Choroid plexus epithelial cell (primary cell): ENCODE measurements around a stretch of chr11.

- RRBS = 81% methylated on average over 2 of the region's 3 CpGs
These were observed 1.6 kb downstream of the PAK1 start for GRCh38 chr11:77472221-77472704.

DNA sequence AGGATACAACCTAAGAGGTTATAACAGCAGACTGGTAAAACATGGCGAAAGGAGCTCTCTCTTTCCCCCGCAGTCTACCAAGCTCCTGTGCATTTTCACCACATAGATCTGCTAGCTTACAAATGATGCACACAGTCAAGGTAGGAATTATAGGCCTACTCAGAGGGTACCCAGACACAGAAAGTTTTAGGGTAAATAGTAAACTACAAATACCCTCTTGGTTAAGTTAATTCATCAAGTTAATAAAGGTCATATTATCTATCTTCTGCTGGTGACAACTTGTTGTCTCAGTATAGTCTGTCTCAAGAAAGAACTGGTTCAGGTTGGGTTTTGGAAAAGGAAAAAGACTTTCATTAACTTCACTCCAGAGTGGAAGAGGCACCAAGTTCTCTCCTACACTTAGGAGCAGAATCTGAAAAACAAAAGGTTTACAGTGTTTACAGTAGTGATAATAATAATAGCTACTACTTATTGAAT, 21.3 kb downstream of the CLNS1A start:
- RRBS = no CpG with 5 or more reads among the region's 2 CpGs

- RRBS = no CpG with 5 or more reads among the region's 17 CpGs
These were observed 826 bp downstream of the CLNS1A start for GRCh38 chr11:77636602-77637334.

- RRBS = no CpG with 5 or more reads among the region's 8 CpGs
These were observed 76.7 kb upstream of the CLNS1A start for GRCh38 chr11:77713938-77715057.

DNA sequence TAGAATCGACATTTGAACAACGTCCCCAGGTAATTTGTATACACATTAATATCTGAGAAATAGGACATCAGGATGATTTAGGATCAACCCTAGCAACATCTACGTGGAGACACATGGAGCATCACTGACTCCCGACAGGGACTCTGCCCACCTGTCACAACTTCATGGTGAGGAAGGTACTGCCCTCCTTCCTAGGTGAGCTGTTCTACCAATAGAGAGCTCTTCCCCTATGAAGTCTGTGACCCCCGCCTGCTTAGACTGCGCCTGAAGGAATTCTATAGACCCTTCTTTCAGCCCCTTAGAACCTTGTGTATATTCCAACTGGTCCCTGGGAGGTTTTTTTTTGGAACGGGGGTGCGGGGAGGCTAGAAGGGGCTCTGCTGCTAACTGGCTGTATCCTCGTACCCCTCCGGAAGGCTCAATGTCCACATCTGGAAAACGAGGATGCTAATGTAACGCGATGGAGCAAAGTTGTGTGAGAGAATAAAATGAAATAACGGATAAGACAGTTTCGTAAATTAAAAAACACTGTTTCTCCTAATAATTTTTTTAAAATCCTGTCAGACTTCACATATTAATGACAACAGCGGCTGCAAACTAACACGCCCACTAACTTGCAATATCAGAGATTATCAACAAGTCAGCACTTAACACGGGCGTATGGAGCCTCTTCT, 492 bp downstream of the INTS4 start:
- RRBS = no CpG with 5 or more reads among the region's 19 CpGs

DNA sequence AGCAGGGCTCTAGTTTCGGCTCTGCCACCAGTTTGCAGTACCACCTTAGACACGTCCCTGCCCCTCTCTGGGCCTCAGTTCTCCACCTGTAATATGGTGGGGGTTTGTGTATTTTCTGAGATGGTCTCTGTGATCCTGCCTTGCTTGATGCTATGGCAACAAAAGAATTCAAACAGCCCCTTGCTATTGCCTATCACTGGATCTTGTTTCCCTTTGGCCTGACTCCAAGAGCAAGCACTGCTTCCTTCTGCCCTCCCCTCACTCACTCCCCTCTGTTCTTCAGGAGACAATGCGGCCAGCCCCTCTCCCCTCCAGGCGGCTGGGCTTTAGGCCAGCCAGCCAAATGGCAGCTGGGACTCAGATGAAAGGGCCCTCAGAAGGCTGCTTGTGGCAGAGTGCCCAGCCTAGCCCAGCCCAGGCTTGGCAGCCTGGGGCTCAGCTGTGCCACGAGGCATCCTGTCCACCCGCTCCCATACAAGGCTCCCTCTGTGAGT, 7.3 kb upstream of the KCTD14 start:
- RRBS = no CpG with 5 or more reads among the region's 6 CpGs

DNA sequence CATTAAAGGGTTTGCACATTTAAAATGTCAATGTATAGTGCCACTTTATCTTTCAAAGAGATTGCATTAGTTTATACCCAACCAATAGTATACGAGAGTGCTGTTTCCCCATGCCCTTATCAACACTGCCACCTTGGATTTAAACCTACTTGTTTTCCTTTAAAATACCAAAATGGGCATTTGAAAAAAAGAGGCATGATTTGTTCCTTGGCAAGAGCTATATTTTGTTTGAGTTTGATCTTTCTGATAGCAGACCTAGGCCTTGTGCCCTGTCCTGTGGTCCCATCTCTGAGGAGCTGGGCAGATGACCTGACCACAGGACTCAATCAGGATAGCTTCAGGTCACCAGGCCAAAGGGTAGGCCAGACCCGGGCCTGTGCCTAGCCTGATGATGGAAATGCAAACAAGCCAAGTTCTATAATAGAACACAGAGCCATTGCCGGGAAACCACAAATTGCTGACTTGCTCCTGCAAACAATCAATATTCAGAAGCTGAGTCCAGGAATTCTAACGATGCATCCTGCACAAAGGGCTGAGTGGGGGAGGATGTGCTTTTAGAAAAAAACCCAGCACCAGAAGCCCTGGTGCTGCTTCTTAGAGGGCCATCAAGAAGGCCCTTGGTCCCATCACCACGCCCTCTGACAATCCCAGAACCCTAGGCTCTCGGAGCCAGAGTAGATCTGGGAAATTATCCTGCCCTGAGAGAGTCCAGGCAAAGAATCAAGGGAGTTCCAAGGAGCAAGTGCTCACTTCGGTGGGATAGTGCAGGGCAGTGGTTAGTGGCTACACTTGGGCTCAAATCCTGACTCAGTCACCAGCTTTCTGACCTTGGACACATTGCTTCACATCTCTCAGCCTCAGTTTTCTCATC, 17.0 kb upstream of the ALG8 start:
- RRBS = 69% methylated on average over 2 of the region's 7 CpGs

DNA sequence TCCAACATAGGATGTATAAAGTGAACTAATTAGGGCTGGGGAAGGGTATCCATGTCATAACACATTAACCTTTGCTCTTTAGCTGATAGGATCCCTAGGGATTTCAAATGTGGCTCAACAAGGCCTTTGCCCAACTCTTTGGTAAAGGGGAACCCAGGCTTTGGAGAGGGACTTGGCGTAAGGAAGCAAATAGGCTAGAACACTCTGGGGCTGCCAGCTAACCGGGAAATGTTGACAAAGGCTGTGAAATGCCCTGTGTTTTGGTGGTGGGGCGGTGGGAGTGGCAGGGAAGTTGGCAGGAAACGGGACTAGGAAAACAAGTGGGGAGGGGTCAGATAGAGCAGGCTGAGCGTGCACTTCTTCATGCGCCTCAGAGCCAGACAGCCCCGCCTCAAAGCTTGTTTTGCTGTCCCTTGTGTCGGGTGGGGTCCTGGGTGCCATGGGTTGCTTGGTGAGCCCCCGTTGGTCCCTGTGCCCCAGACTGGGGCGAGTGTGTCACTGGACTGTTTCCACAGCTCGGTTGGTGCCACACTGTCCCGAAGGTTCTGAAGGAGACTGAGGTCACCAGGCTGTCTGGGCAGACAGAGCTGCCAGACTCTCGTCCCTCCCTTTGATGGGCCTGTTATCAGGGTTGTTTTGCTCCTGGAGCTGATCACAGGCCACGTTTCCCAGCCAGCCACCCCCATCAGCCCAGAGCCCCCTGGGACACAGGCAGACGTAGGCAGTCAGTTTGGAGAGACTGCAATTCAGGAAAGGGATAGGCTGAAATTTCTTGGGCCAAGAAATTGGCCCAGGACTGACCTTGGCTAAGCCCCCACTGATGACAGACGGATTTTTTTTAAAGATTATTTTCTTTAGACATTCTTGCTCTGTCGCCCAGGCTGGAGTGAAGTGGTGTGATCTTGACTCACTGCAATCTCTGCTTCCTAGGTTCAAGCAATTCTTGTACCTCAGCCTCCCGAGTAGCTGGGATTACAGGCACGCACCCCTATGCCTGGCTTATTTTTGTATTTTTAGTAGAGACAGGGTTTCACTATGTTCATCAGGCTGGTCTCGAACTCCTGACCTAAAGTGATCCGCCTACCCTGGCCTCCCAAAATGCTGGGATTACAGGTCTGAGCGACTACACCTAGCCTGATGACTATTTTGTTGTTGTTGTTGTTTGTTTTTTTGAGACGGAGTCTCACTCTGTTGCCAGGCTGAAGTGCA, 19.5 kb downstream of the KCTD21 start:
- RRBS = no CpG with 5 or more reads among the region's 23 CpGs

GRCh38 chr11:78189068-78189653, 442 bp downstream of the USP35 start:
- RRBS = no CpG with 5 or more reads among the region's 24 CpGs

DNA sequence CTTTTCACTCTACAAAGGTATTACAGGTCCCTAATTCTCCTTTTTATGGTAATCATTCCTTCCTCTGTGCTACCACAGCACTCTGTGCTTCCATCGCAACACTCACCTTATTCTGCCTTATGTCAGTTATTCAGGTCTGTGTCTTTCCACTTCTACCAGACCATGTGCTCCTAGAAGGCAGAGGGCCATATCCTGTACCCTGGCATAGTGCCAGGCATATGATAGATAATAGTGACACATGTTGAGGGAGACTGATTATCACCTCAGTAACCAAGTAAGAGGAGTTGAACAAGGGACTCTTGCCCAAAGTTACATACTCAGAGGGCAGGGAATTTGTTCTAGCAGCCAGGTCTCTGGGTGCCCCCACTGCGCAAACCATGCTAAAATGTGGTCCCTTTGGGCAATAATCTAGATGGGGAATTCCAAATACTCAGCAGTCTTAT, 41.7 kb downstream of the USP35 start:
- RRBS = no CpG with 5 or more reads among the region's 2 CpGs

DNA sequence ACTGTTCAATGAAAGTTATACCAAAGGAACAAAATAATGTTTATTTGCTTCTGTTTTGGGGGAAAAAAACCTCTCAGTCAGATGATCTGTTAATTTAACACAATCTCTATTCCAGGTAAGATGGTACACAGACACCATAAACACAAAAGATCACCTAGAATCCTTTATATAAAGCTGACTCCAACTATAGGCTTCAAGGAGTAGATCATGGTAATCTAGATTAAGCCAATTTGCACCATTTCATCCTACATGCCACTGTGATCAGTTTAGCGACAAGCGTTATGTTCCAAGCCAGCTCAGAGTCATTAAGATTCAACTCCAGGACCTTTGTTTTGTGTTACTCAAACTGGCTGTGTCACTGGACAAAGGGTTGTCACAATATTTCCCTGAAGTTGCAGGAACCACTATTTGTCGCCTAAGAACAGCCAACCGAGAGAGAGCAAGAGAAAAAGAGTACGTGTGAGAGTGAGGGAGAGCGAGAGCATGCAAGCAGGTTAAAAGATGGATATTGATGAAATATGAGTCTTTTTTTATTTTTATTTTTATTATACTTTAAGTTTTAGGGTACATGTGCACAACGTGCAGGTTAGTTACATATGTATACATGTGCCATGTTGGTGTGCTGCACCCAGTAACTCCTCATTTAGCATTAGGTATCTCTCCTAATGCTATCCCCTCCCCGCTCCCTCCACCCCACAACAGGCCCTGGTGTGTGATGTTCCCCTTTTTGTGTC, 104.8 kb downstream of the USP35 start:
- RRBS = no CpG with 5 or more reads among the region's 8 CpGs

GRCh38 chr11:78304361-78305145, 113.1 kb downstream of the GAB2 start:
- RRBS = no CpG with 5 or more reads among the region's 3 CpGs

GRCh38 chr11:78350979-78351215, 66.7 kb downstream of the GAB2 start:
- RRBS = no CpG with 5 or more reads among the region's 4 CpGs

GRCh38 chr11:78400007-78400600, 17.5 kb downstream of the GAB2 start:
- RRBS = no CpG with 5 or more reads among the region's 1 CpG

GRCh38 chr11:78400832-78401389, 16.7 kb downstream of the GAB2 start:
- RRBS = no CpG with 5 or more reads among the region's 2 CpGs

DNA sequence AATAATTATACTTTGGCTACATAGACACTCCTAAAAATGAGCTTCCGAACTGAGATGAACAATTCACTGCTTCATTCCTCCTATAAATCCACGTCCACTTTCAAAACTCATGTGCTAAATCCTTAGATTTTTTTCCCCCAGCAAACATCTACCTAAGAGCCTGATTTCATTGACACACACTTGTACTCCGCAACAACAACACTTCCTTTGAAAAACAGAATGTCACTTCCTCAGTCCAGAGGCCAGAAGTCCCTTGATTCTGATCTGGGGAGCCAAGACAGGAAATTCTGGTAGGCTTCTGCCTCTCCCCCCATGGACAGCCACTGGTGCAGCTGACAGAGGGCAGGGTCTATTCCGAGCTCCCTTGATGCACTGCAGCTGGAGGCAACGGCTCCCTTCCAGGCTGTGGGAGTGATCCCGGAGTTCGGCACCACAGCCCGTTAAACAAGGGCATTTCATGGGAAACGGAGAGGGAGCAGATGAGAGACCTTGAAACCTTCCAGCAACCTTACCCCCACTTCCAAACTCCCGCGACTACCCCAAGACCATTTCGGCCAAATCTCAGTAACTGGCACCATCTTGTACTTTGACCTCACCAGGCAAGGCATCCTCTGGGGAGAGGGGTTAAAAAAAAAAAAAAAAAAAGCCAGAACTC, 1.3 kb downstream of the GAB2 start:
- RRBS = no CpG with 5 or more reads among the region's 12 CpGs

DNA sequence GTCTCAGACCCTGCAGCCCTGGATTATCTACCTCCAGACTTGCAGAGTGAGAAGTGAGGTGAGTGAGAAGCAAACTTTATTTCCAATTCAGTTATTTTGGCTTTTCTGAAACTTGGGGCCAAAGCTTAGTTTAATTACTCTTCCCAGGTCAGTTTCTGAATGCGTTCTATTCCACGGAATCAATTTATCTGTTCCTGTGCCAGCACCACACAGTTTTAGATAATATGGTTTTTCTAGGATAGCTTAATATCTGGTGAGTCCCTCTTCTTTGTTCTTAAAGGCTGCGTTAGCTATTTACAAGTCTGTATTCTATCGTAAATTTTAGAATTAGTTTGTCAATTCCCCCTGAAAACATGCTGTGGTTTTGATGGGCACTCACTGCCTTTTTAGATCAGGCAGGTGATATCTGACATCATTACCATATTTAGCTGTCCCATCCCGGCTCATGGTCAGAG, 150.3 kb upstream of the NARS2 start:
- RRBS = no CpG with 5 or more reads among the region's 5 CpGs

DNA sequence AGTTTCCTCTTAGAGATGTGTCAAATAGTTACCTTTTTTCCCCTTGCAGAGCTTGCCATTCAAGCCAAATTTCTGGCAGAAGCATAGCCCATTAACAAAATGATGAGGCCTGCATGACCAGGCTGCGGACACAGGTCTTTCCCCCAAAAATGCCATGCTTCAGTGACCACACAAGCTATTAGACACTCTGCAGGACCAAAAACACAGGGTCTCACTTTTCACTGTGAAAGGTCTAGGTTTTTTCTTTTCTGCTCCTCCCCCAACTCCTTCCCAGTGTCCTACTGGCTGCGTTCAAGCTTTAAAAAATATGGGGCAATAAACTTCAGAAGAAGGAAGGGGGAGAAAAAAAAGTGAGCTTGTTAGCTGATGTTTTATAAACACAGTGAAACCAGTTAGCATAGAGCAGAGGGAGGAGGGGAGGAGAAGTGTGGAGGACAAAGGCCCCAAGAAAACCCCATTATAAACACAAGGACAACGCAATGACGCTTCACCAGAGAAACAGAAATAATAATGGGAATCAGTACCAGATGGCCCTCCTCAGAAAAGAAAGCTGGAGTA, 235.1 kb upstream of the NARS2 start:
- RRBS = no CpG with 5 or more reads among the region's 4 CpGs

DNA sequence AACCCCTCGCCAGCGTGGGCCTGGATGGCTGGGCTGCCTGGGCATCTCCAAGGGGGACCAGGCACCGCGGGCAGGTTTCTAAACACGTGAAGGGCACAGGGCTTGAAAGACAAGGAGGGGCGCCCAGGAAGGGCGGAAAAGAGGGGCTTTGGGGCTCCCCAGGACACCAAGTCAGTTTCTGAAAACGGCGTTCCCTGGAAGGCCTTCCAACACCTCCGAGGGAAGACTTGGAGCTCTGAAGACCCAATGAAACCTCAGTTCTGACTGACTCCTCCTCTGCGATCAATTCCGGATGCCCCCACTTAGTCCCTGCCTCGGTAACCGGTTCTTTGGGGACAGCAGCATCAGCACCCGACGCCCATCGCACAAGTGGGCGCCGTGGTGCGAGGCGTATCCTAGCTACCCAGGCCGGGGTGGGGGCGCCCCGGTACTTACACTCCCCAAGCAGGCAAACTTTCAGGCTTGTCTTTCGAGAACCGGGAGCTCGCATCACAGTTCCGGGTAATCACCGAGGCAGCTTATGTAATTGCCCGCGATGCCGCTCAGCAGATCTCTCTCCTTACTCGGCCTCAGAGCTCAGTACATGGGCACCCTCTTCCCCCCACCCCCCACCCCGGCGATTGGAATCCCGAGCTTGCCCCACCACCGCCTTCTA, 2.2 kb downstream of the TENM4 start:
- RRBS = under 1% methylated on average over 7 of the region's 37 CpGs

DNA sequence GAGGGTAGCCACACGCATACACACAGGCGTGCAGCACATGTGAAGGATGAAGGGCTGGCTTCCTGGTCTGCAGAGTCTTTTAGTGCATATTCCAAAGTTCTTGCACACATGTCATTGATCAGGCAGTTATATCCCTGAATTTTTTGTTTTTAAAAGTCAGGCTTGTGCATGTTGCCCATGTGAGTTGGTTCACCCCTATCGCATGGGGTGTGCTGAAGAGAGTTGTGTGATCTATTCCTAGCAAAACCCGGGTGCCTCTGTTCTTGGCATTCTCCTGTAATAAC, 107.5 kb upstream of the TENM4 start:
- RRBS = no CpG with 5 or more reads among the region's 4 CpGs